Thoracic aorta endothelial cell (primary cell): Measurements from ENCODE around the genes SAXO1, SLC24A2, IFNW1 and IFNA16.

GRCh38 chr9:16317077-16317350, 553.5 kb downstream of the BNC2 start:
- CAGE, long polyA plus RNA = no peak

DNA sequence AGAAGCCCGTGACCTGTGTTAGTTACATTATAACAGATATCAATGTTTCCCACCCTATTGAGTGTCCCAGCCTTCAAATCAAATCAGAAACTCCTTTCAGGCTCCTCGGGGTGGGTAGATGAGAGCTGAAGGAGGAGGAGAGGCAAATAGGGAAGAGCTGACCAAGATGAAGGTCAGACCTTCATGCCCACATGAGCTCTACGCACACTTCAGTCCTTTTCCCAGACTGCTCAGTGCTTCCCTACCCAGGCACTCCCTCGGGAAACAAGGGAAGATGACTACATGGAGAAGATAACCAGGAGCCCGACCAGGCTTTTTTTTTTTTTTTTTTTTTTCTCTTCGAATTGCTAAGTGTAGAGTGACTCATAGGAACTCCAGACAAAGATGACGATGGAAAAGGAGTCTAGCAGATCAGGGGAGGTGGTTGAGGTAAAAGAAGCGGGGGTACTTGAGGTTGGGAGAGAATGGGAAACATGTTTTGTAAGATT, 526.2 kb downstream of the BNC2 start:
- CAGE, long polyA plus RNA = no peak

DNA sequence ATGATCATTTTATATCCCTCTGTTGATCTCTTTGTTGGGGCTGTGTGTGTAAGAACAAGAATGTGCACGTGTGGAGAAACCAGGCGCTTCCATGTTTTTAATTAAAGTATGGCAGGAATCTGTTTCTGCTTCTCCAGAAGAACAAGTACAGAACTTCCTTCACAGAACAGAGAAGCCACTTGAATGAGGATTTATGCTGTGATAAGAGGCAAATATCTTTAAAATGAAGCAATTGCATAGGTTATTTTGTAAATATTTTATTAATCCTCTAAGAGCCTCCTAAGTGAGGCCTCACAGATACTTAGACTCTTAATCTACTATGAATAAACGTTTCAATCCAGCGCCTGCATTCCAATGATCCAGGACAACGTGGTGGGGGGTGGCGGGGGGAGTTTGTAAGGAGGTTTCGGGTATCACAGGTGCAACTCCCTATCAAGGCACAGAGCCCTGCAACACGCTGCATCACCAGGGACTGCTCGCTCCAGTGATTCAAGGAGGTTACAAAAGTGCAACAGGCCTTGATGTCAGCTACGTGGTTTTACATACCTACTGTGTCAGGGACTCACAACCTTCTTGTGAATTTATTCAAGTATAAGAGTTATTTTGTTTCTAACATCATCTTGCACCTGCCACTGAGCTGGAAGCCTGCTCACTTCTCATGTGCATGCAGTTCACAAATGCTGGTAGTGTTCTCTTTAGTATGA, 409.1 kb downstream of the BNC2 start:
- CAGE, long polyA plus RNA = no peak

DNA sequence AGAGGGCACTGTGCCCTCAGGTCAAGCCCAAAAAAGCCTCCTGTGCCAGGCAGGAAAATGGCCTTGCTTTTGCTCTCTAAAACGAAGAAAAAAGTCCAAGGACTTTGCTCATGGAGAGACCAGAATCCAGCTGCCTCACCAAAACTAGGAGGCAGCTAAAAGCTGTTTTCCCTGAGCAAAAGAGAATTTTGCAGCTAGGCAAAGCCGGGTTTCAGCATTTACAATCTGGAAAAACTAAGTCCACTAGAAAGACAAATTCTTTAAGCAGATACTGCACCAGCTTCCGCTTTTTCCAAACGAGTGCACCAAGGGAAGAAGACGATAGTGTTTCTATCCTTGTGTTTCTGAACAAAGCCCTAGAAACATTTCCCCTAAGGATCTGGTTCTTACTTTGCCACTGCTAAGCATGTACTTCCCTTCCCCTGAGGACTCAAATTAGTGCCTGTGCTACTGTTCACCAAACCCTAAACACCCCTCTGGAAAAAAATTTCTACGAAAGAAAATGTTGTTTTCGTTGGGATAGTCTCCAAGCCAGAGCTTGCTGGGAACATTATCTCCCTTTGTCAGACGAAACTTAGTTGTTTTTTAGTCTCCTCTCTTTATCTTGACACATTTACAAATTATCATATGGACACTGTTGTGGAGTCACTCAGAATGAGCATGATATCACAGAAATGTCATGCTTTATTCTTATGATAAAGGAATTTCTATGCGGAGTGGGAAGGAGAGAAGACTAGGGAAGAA, 294.6 kb downstream of the BNC2 start:
- CAGE, long polyA plus RNA = no peak

- CAGE, long polyA plus RNA = no peak
Observed at GRCh38 chr9:16696135-16696676, 174.3 kb downstream of the BNC2 start.

DNA sequence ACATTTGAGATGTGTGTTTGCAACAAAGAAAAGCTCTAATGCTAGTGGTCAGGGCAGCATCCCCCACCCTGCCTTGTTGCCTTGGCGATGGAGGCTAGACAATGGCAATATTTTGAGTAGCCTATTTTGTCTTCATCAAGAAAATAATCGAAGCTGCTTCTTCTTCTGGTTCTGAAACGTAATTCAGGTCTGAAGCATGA, 58.2 kb upstream of the SH3GL2 start:
- CAGE, long polyA plus RNA = no peak

DNA sequence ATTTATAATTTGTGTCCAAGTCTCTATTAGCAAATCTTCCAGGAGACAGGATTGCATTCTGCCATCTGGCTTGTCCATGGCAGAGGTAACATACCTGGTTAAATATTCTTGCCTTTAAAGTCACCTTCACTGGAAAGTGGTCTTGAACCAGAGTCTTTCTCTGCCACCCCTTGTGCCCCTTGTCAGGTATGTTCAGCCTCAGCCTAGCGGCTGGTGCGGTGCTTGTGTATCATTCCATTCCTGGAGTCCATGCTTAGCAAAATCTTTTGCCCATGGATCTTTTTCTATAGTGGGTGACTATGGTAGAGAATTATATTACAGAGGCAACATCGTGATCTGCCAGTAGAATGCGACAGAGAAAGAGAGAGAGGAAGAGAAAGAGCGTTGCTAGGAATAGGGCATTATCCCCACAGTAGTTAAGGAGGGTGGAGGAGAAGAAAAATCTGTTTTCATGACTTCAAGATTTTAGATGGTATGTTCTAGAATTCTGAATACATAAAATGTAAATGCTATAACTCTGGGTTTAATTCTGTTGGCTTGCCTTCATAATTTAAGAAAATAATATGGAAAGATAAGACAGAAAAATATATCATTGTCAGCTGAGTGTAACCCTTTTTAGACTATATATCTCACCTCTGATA, 42.1 kb upstream of the SH3GL2 start:
- CAGE, long polyA plus RNA = no peak

DNA sequence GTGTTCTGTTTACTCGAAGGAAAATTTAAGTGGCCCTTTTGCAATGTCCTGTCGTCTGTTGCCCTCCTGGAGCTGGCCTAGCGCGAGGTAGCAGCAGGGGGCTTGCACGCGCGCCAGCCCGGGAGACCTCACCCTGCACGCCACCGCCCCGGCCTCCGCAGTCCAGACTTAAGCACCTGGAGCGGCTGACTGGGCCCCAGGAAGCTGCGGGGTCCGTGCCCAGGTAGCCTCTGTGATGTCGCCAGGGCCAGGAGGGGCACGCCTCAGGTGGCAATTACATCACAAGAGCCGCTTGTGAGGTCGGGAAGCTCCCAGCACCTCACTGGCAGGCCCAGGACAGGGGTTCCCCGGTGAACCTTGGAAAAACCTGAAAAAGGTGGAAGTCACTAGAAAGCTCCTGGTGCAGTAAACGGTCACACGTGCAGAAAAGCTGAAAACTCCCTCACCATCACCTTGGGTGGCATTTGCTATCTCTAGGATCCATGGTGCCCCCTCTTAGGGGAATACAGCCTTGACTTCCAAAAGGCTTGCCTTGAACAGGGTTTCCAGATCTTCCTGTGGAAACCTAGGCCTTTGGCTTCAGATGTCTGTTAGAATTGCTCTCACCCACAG, at the start of gene SAXO1:
Gene SAXO1, minus strand, starts transcription at position 191 of the 612 bp plus-strand sequence.
- CAGE, long polyA plus RNA = no peak

GRCh38 chr9:19375826-19376375, 4.1 kb downstream of the RPS6 start:
- CAGE, long polyA plus RNA = no peak

DNA sequence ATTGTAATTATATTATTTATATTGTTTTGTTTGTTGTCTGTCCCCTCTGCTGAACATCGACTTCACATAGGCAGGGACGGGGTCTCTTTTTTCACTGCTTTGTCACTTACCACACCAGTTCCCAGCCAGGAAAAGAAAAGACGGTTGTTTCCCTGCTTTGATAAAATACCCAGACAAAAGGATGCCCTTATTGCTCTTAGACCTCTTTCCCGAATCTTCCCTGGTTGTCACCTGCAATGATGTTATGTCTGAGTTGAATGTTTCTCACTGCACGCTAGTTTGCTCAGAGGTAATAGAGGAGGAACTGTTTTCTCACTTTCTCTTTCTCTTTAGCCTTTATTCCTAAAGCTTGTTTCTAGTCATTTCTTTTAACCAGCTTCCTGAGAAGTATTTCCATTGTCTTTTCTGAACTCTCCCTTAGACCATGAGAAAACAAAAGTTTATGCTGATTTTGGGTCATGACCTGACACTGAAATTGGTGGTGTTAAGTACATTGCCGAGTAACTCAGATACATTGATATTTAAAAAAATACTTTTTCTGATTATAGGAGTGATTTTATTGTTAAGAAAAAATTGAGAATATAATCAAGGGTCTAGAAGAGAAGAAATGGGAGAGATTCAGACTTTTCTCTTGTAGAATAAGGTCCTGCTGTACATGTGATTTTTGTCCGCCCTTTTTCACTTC, 33.0 kb downstream of the ACER2 start:
- CAGE, long polyA plus RNA = no peak

- CAGE, long polyA plus RNA = no peak
Observed at GRCh38 chr9:19788630-19789492, at the start of gene SLC24A2. Gene SLC24A2 (minus strand): TSS chr9:19789037.

DNA sequence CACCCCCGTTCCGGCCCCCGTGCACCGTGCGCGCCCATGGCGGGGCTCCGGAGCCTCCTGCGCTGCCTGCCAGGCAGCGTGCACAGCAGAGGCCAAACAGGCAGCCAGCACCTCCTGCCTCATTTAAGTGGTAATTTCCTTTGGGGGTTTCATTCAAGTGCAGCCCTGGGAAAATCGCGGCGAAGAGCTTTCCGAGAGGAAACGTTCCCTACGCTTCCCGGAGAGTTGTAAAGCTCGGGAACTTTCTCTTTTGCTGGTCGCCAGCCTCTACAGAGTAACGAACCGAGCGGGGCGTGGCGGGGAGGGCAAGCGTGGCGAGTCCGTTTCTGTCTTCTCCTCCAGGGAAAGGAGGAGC, 145.6 kb upstream of the SLC24A2 start:
- CAGE, long polyA plus RNA = no peak

- CAGE, long polyA plus RNA = no peak
Observed at GRCh38 chr9:20314860-20315506, 307.3 kb downstream of the MLLT3 start.

DNA sequence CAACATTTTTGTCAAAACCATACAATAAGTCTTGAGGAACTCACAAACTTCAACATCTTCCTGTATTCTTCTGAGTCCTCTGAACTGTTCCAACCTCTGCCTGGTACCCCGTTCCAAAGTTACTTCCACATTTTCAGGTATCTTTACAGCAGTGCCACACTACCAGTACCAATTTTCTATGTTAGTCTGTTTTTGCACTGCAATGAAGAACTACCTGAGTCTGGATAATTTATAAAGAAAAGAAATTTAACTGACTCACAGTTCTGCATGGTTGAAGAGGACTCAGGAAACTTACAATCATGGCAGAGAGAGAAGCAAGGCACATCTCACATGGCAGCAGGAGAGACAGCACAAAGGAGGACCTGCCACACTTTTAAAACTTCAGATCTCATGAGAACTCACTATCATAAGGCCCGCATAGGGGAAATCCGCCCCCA, 81.1 kb downstream of the MLLT3 start:
- CAGE, long polyA plus RNA = no peak

DNA sequence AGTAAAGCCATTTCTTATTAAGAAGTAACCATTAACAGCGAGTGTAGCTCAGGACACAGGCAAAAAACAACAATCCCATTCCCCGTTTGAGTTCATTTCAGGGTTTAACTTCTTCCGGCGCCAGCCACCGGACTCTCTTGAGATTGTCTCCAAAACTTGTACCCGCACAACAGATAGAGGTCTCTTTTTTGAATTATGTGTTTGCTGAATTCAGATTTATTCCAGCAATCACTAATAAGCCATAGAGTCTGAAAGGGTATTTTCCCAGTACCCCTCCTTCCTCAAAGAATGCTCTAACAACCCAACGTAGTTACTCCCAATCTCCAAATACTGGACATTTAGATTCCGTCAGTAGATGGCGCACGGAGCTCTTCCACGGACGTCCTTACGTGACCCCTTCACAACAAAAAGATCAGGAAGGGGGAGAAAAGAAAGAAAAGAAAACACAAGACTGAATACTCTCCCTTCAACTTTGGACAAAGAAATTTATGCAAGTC, 2.4 kb upstream of the MLLT3 start:
- CAGE, long polyA plus RNA = no peak

DNA sequence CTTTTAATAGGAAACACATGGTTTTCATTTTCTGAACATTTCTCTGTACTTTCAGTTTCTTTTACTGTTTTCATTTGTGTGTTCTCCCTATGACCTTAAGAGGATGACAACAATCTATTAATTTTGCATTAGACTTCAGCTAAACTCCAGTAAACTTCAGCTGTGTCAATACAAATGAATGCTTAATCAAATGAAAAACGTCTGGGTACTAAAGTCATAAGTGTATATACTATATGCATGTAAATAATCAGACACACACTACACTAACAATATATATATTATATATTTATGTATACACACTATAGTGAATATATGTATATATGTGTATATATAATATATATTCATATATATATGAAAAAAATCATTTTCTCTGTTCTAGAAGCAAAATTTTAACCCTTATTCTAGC, at the start of gene IFNW1:
Gene IFNW1, minus strand, starts transcription at position 171 of the 406 bp plus-strand sequence.
- CAGE, long polyA plus RNA = no peak

- CAGE, long polyA plus RNA = no peak
Observed at GRCh38 chr9:21217083-21217692, at the start of gene IFNA16. Gene IFNA16 (minus strand): TSS chr9:21217311.

- CAGE, long polyA plus RNA = no peak
Observed at GRCh38 chr9:21402789-21403300, 6.1 kb upstream of the IFNA8 start.

GRCh38 chr9:21564458-21564950, 82.4 kb upstream of the IFNE start:
- CAGE, long polyA plus RNA = no peak

DNA sequence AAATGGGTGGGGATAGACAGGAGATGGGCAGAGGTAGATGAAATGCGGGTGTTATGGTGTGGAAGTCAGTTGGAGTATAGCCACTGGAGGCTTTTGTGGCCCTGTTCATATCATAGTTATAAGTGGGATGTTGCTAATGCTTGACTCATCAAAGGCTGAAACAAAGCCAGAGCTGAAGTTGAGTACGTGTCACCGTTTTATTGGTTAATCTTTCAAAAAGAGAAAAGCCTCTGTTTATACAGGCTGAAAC, 33.9 kb downstream of the MTAP start:
- CAGE, long polyA plus RNA = no peak